Metastatic Lung Carcinoma in the Adrenal Gland (tissue), 1 donor: Measurements from ENCODE around the gene KCNE1.

DNA sequence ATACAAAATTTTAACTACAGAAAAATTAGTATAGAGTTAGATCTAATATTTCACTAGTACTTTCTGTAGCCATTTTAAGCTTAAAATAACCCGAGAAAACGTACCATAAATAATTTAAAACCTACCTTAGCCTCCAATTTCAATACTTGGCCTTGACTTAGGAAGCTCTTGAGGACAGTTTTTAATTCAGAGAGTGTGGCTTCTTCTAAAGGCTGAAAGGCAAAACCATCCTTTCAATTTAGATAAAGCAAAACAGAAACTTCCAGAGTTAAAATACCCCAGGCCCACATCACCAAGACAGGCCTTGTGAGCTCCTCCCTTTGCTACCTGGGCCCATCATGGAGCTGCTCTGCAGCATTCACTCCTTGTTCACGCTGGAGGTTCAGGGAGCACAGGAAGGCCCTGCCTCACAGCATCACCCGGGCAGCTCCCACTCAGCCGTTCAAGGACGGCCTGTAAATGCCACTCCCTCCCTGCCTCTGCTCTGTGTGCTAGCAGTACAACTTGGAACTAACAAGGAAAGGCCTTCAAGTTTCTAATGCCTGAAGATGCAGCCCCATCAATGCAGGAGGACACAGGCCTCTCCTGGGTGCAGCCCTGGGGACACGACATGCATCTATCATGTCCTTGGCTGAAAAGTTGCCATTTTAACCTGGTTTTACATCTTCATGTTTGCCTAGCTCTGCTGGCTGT lies 11.6 kb downstream of the ATP5PO start:
- PRO-cap, result no peak

GRCh38 chr21:33948154-33949156 lies 32.9 kb upstream of the ATP5PO start:
- PRO-cap, result no peak

GRCh38 chr21:34077830-34078647 lies 4.7 kb downstream of the MRPS6 start:
- PRO-cap, result no peak

DNA sequence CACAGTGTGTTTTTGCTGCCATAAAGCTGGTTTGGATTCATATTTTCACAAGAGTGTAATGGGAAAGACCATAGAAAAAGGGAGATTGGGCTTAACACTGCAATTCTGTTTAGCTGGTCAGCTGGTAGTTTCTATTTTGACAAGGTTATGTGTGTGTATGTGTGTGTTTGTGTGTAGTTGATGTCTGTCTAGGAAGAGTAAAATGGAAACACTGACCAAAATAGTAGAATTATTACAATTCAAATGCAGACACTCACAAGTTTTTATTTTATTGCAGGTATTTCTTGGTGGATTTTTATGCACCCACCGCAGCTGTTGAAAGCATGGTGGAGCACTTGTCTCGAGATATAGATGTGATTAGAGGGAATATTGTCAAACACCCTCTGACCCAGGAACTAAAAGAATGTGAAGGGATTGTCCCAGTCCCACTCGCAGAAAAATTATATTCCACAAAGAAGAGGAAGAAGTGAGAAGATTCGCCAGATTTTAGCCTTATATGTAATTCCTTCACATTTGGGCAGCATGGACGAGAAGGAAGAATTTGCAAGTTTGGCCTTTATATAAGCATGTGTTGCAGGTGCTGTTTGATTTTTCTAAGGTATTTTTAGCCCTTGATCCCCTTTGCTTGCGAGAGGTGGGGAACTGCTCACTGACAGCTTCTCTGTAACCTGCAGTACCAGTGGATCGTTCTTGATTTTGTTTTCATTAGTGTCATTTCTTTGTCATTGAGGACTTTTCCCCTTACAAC lies 68.9 kb downstream of the MRPS6 start:
- PRO-cap, result no peak

- PRO-cap, result no peak
Observed at GRCh38 chr21:34198419-34198770, 125.0 kb downstream of the MRPS6 start.

DNA sequence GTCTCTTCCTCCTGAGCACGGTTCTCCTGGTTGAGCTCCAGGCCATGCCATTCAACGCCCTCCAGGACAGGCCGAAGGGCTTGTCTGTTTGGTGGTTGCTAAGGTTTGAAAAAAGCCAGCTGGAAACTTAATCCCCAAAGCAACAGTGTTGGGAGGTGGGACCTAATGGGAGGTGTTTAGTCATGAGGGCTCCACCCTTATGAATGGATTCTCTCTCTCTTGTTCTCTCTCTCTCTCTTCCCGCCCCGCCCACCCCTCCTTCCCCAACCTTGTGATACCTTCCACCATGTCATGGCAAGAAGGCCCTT lies 838 bp downstream of the KCNE1 start:
- PRO-cap, result no peak

DNA sequence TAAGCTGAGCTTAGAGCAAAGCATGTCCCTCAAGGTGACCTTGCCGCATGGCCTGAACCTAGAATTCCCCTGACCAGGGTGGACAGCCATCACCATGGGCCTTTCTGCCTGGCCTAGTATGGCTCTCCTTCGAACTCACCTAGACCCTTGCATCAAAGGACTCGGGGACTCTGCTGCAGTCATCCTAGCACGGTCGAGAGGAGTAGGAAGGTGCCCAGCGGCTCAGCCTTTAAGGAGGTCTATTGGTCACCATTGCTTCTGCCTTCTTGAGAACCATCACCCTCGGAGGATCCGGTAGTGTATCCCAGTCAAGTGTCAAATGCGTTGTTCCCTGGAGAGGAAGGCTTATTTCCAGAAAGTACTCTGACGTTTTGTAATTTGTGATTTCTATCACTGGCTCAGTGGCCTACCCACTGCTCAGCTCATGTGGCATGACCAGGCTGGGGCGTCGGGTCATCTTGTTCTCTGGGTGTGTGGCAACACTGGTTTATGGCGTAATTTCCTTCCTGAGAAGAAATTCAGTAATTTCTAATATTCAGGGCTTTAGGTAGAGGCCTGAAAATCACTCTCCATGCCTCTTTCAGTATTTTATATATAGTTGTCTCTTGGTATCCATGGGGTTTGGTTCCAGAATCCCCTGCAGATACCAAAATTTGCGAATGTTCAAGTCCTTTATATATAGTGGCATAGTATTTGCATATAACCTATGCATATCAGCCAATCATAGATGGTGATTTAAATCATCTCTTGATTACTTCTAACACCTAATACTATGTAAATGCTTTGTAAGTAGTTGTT lies at the start of gene KCNE1:
Gene KCNE1, minus strand, starts transcription at position 323 of the 798 bp plus-strand sequence.
- PRO-cap, result unidirectional peak, minus-strand start at position 321 of the sequence

- PRO-cap, result no peak
Observed at GRCh38 chr21:34513125-34513462, 1.1 kb upstream of the KCNE1 start.

DNA sequence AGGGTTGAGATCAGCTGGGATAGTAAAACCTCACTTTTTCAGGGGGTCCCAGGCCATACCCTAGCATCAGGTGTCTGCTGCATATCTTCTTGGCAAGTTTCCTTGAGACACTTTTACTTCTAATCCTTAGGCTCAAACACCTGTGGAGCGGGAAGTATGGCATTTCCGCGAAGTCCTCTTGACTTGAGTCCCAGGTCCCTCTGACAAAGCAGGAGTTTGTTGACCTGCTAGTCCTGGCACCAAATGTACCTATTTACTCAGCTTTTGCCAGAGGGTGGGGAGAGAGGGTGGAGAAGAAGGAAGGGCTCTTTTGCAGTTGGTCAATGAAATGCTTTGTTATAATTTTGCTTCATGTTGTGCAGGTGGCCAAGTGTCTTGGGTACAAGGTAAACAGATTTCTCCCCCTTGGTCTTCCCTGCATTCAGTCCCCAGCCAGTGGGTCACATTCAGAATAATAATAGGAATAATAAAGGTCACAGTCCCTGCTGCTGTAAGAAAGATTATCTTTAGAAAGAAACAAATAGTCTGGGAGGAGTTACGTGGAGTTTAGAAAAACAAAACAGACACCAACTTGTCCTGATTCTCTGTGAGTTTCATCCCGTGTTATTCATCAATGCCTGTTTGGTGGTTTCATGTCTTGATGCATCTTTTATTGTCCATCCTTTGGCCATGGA lies 59.8 kb downstream of the CLIC6 start:
- PRO-cap, result no peak

DNA sequence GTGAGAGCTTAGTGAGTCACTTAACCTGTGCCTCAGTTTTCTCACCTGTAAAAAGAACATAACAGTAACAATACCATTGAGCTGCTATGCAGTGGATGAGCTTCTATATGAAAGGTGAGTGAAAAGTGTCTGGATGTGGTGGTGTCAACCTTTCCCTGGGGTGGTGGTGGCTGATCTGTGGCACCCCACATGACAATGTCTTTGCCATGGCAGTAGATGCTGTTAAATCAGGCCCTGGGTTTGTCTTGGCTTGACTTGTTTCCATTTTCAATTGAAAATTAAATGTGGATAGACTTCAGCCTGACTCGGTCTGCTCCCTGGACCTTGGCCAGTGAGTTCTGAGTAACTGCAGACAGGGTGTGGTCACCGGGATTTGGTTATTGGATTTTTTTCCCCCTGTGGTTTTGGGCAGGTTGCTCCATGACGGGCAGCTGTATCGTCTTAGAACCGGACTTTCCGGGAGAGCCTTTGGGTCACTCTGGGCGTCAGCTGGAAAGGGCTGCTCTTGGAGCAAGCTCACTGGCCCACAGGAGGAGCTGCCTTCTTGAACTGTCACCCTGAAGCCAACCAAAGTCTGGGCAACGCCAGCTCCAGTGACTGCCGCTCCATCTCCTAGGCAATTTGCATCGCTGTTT lies 74.9 kb downstream of the CLIC6 start:
- PRO-cap, result no peak

GRCh38 chr21:34826796-34827420 lies 158.1 kb downstream of the CLIC6 start:
- PRO-cap, result no peak

GRCh38 chr21:34878125-34878955 lies 170.8 kb downstream of the RUNX1 start:
- PRO-cap, result no peak

DNA sequence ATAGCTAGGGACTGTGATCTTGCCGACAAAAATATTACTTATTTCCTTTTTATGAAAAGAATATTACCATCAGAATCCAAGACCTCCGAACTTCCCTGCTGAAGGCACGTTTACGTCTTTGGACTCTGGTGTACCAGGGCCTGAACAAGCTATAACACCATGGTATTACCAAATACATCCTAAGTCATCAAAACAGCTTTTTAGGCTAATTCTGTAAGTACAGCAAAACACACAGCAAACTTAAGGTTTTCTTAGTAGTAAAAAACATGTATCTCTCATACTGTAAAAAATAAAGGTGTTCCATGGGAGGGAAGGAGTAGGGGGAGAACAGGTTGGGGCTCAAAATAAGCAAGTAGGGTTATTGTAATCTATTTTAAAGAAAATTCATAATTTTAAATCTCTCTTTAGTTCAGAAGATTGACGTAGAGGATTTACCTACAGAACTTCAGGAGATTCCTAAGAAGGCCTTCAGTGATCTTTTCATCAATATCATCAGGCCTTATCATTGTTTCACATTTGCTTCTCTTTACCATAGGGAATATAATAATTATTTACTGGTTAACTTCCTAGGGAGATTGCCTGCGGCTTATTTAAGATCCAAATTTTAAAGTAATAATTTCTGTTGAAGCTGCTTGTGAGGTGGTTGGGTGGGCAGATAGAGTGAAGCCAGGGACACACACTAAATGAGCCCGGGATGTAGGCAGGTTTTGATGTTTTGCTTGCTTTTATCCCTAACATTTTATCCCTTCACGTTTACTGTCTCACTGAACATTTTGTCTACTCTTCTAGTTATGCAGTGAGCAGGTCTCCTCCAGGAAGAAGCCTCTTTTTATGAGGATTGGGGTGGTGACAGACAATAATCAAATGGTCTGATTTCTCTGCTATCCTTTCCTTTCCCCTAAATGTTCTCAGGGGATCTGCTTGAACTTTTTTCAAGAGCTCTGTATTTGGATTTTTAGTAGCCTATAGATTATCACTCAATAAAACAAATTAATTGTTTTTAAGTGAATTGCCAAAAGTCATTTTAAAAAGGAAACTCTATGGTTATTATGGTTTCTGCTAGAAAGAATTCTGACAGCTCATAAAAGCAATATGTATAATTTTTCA lies 164.8 kb downstream of the RUNX1 start:
- PRO-cap, result unidirectional peak, plus-strand start at position 654 of the sequence

GRCh38 chr21:34886633-34887566 lies 162.2 kb downstream of the RUNX1 start:
- PRO-cap, result bidirectional peak, plus-strand start at chr21:34887314, minus-strand start at chr21:34887196

DNA sequence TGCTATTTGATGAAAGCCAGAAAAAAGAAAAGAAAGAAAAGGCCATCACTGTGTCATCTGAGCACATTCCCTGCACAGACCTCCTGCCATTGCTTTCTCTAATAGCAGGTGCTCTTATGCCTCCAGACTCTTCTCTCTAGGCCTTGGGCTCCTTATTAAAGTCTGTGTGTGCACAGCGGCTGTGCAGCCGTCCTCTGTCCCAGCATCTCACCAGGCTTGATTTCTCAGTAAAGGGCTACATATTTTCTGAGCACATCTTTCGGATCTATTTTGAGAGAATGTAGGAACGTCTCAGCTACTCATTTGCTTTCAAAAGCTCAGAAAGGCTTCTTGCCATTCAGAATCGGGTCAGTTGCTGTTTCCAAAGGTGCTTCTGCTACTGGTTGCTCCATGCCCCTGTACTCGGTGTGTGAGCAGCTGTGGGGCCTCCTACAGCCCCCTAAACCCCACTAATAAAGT lies 4.5 kb downstream of the RUNX1 start:
- PRO-cap, result no peak

GRCh38 chr21:35172204-35172593 lies 123.1 kb upstream of the RUNX1 start:
- PRO-cap, result no peak

DNA sequence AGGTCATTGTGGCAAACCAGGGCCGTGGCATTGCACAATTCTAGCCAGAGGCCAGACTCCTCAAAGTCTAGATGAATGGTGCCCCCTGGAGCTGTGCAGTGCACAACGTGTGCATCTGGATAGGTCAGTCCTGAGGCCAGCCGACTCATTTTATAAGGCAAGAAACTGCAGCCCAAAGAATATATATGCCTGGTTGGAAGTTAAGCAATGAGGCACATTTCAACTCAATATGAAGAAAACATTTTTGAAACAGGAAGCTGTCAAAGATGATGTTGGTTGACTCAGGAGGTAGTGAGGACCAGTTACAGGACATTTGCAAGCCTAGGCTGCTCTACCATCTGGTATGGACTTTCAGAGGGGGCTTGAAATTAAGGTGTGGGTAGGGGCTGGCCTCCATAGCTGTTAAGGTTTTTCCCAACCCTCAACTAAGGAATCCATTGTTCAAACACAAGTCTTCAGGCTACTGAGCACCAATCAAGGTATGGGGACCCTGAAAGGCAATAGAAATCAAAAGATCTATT lies 459.5 kb upstream of the RUNX1 start:
- PRO-cap, result no peak

DNA sequence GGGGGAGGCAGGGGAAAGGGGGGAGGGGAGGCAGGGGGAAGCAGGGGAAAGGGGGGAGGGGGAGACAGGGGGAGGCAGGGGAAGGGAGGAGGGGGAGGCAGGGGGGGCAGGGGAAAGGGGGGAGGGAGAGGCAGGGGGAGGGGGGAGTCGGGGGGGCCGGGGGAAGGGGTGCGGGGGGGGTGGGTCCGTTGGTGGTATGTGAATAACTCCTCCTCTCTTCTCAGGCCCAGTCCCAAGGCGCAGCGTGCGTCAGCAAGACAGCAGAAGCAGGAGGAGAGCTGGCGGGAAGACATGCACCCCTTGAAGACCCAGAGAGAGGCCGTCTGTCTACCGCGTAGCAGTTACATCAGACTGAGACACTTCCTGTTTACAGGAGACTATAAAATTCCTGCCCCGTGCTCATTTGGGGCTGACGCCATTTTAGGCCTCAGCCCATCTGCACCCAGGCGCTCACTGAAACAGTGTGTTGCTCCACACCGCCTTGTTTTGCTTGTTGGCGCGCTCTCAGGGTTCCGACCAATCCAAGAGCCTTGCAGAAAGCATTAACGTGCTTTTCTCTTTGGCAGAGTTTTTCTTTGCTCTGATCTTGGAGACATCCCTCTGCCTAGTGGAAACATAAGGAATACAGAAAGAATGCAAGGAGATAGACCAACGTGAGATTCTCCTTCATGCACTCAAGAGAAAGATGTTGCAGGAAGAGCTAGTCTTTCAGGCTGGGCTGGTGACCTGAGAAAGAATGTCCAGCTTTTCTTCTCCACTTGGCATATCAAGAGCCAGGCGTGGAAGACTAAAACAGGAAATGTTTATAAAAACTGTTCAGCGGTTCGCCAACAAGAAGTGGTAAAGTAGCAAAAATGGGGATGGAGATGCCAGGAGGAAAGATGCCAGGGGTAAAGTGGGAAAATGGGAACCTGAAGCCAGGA lies 55.2 kb downstream of the SETD4 start:
- PRO-cap, result unidirectional peak, plus-strand start at position 263 of the sequence

DNA sequence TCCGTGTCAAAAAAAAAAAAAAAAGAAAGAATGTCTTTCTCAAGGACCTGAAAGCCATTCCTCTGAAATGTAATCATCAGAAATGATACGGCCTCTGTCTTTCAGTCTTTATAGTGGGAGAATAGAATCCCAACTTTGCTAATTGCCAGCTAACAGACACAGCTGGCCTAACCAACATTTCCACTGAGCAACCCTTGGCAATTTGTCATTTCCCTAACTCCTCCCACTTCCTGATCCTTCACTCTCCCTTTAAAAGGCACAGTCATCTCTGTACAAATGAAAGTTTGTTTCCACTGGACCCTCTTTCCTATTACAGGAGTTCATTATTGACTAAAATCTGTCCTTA lies 4.3 kb upstream of the CBR1 start:
- PRO-cap, result no peak

DNA sequence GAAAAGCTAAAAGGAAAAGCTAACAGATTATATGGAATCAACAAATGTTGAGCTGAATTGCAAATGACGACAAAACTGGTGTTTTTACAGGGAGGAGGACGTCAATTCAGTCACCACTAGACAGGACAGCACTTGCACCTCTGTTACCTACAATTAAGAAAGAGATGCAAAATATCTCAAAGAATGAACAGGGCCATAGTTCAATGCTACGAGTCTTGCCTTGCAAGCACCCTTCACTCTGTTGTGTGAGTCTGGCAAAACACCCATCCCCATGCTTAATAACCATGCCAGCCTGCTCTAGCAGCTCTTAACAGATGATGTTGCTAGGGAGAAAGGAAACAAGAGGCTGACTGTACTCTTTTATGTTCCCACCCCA lies 5.3 kb downstream of the CBR1 start:
- PRO-cap, result no peak